Renal cortical epithelial cell (primary cell): ENCODE results near the gene FAM114A2.

DNA sequence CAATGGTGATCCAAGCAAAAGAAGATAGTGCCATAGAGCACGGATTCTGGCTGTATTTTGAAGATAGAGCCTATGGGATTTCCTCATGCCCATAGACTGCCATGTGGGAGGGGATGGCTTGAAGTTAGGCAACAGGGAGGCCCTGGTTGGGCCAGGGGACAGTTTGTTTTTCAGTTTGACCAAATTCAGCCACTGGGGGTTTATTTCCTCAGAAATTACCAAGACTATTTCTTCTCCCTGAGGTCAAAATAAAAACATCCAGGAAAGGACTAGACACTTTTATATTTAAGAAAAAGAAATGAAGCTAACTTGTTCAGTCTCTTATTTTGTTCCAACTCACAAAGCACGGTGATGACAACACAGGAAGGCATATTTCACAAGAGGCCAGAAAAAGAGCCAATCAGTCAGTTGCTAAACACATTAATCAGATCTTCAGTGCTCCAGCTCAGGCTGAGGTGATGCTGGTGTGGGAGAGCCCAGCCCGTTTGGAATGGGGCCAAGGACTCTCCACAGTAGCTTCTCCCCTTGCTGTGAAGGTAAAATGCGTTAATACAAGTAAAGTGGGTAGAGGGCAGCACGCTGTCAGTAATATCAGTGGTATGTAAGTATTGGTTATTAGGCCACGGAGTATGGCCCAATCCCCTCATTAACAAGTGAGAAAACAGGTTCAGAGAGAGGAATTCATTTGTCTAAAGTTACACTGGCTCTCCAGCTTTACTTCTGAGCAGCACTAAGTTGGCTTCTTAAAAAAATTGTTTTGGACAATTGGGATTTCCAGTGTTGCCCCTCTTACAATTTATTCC, 4.5 kb upstream of the DCTN4 start:
- RRBS: no CpG with 5 or more reads among the region's 6 CpGs

DNA sequence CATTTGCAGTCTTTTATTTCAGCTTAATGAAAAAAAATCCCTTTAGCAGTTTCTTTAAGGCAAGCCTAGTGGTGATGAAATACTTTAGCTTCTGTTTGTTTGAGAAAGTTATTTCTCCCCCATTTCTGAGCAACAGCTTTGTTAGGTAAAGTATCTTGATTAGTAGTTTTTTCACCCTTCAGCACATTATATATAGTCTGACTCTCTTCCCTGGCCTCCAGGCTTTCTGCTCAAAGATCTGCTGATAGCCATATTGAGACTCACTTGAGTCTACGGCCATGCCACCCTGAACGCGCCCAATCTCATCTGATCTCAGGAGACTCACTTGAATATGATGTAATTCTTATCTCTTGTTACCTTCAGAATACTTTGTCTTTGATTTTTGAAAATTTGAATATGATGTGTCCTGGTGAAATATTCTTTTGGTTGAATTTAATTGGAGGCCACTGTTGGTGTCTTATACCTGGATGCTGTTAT, 21.9 kb upstream of the ZNF300 start:
- RRBS: no CpG with 5 or more reads among the region's 3 CpGs

- RRBS: no CpG with 5 or more reads among the region's 5 CpGs
Measured at GRCh38 chr5:151016658-151017127, 3.7 kb upstream of the GPX3 start.

GRCh38 chr5:151030099-151030254, 9.6 kb downstream of the GPX3 start:
- RRBS: no CpG with 5 or more reads among the region's 3 CpGs

DNA sequence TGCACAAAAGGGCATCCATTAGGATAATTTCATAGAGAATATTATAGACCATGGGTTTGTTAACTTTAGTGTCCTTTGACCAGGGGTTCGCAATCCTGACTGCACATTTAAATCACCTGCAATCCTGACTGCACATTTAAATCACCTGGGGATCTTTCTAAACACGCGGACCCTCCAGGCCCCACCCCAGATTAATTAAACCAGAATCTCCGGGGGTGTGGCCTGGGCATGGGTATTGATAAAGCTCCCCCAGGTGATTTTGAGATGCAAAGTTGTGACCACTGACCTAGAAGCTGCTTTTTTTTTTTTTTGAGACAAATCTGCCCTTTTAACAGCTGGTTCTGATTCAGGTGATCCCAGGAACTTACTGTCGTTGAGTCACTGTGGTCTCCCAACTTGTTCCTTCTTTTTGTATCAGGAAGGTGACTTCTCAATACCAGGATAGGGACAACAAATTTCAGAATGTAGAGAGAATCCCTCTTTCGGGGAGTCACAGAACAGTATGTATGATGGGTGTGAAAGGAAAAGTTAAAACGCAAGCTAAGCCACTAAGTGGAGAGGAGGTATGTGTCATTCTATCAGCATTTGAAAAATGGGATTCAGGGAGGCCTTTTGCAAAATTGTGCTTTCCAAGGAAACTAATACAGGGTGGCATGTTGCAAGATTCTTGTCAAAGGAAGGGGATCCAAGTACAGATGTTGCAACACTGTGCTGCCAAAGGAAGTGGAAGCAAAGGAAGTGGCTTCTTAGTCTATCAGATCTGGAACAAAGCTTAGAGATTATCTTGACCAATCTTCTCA, 12.4 kb upstream of the TNIP1 start:
- RRBS: no CpG with 5 or more reads among the region's 7 CpGs

- RRBS: no CpG with 5 or more reads among the region's 6 CpGs
Measured at GRCh38 chr5:151177732-151178547, 20.4 kb upstream of the ANXA6 start.

GRCh38 chr5:151255721-151256266, 2.8 kb downstream of the GM2A start:
- RRBS: no CpG with 5 or more reads among the region's 2 CpGs

DNA sequence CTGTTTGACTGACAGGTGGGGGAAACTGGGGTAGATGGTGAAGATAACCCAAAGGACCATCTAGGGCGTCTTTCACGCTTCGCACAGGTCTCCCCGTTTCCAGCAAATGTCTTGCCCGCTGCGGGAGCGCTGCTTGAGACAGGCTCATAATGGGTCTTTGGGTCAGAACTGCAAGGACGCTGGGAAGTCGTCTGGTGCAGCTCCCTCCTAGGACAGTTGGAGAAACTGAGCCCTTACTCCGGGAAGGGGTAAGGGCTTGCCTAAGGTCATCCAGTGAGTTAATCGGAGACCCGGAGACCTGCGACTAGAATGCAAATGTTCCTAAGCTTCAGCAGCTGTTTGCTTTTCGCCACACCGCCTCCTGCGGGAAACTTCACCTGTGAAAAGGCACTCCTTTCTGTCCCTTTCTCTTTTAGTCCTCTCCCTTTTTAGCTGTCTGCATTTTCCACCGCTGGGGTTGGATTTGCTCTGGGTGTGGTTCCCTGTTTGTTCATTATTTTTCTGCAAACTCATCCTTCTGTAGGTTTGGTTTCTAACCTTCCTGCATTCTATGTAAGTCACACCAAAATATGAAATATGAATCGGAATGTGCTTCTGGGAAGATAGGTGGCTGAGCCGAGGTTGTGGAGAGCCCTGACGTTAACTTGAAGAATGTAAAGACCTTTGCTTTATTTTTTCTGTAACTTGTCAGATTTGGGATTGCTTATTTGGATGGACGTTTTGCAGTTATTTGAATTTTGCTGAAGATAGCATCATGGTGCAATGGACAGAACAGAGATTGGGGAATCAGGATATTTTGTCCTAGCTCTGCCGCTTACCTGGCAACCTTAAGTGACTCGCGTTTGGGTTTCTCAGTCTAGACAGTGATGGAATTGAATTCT, 816 bp downstream of the SLC36A1 start:
- RRBS: 0% methylated on average over 3 of the region's 24 CpGs

DNA sequence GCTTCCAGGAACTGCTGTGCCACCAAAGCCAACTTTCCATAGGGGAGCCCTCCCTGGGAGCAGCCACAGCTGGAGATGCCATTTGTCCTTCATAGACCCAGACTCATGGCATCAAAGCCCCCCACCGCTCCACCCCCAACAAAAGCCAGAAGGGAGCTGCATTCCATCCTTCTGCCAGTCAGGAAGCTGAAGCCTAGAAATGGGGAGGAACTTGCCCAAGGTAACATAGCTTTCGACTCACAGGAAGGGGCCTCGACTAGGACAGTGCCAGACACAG, 28.9 kb upstream of the FAT2 start:
- RRBS: no CpG with 5 or more reads among the region's 3 CpGs

- RRBS: no CpG with 5 or more reads among the region's 9 CpGs
Measured at GRCh38 chr5:151671754-151672561, 14.8 kb downstream of the SPARC start.

- RRBS: no CpG with 5 or more reads among the region's 3 CpGs
Measured at GRCh38 chr5:151678759-151679049, 8.0 kb downstream of the SPARC start.

- RRBS: no CpG with 5 or more reads among the region's 13 CpGs
Measured at GRCh38 chr5:151739832-151740877, 18.3 kb downstream of the ATOX1 start.

- RRBS: 1% methylated on average over 11 of the region's 76 CpGs
Measured at GRCh38 chr5:154038172-154039479, at the start of gene FAM114A2. FAM114A2 (minus strand) TSS chr5:154038910.

DNA sequence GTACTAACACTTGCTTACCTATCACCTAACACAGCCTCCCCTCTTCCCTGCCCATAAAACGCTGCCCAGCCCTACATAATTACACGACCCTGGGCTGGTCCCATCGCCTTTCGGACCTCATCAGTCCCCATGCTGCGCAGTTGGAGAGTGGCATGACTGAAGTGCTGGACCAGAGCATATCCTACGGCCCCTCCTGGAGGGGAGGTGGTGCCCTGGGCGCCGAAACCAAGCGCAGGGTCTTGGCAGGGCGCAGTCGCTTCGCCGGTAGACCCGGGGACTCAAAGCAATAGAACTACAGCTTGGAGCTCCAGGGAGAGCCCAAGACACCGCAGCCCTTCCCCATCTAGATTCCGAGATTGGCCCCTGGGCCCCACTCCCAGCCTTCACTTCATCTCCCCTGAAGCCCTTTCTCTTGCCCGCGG, 969 bp upstream of the SAP30L start:
- RRBS: no CpG with 5 or more reads among the region's 18 CpGs

GRCh38 chr5:154456323-154457000, 10.7 kb downstream of the SAP30L start:
- RRBS: no CpG with 5 or more reads among the region's 8 CpGs

DNA sequence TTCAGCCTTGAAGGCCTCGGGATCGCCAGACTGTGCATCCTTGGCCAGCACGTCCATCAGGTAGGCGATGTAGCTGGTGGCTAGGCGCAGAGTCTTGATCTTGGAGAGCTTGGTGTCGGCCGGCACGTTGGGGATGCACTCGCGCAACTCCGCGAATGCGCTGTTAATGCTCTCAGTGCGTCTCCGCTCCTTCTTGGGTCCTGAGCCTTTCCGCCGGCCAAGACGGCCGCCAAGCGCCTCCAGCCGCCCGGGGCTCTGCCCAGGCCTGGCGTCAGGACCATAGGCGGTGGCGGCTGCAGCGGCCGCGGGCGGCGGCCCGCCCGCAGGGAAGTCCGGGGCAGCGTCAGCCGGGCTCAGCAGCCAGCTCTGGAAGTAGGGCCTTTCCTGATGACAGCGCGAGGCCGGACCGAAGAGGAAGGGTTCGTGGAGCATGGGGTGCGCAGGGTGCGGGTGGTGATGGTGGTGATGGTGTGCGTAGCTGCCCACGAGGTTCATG, 465 bp downstream of the HAND1 start:
- RRBS: 3% methylated on average over 23 of the region's 44 CpGs

DNA sequence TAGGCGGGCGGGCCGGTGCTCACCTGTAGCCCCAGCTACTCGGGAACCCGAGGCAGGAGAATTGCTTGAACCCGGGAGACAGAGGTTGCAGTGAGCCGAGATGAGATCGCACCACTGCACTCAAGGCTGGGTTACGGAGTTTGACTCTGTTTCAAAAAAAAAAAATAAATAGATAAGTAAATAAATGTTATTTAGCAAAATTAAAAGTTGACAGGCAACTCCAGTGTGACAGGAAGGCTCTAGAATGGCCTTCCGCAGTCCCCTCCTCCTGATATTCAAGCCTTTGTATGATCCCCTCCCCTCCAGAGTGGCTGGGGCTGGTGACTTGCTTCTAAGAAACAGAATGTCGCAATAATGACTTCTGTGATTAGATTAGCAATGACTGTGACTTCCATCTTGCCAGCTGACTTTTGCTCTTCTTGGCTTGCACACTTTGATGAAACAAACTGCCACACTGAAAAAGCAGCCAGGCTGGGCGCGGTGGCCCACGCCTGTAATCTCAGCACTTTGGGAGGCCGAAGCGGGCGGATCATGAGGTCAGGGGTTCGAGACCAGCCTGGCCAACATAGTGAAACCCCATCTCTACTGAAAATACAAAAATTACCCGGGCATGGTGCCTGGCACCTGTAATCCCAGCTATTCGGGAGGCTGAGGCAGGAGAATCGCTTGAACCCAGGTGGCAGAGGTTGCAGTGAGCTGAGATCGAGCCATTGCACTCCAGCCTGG, 106.5 kb upstream of the LARP1 start:
- RRBS: 100% methylated on average over 2 of the region's 22 CpGs

DNA sequence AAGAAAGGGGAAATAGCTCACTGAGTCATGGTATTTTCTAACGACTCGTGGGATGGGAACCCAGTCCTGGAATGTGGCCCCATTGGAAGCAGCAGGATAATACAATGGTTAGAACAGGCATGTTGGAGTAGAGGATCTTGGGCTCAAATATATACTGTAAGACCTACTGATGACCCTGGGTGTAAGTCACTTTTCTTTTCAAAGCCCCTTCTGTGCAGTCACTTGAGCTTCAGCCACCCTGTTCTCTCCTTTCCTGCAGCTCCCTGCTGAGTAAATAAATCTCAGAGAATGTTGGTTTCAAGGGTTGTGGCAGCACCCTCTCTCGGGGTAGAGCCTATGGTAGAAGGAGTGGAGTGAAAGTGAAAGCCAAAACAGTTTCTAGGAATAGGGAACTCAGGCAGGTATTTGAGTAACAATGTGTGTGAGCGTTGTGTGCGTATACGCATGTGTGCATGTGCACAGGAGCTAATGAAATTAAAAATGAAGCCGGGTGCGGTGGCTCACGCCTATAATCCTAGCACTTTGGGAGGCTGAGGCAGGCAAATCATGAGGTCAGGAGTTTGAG, 40.7 kb upstream of the LARP1 start:
- RRBS: no CpG with 5 or more reads among the region's 9 CpGs

- RRBS: no CpG with 5 or more reads among the region's 6 CpGs
Measured at GRCh38 chr5:154787967-154788761, 33.0 kb downstream of the LARP1 start.

GRCh38 chr5:154818272-154819478, 31.7 kb downstream of the FAXDC2 start:
- RRBS: no CpG with 5 or more reads among the region's 8 CpGs